Measurements from ENCODE around the genes ABCA9 and MAP2K6.

DNA sequence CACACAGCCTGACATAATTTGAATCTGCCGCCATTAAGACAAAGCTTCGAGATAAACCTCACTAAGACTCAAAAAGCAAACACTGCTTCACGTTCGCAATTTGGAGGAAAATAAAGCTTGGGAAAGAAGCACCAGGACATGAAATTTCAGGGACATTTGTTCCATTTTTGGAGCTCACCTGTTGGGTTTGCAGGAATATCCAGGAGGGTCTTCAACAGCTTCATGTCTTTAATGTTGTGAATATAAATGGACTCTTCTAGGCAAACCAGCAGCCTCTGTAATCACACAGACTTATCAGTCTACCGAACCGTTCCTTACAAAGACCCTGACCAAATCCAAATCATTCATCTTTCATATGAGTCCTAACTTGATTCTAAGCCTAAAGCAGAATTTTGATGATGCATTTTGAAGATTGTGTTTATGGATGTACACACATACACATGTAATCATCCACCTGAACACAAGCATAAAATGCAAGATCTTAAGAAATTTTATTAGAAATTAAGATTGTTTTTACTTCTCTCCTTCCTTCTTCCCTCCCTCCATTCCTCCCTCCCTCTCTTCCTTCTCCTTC, 12.9 kb downstream of the WIPI1 start:
- PRO-cap = no peak
CAGE:
- cytosol, long polyA plus RNA = no peak
- long polyA plus RNA = no peak
- nucleus, long polyA plus RNA = no peak

- PRO-cap = no peak
CAGE:
- cytosol, long polyA plus RNA = no peak
- long polyA plus RNA = no peak
- nucleus, long polyA plus RNA = no peak
Observed at GRCh38 chr17:68455798-68456261, 1.5 kb downstream of the WIPI1 start.

DNA sequence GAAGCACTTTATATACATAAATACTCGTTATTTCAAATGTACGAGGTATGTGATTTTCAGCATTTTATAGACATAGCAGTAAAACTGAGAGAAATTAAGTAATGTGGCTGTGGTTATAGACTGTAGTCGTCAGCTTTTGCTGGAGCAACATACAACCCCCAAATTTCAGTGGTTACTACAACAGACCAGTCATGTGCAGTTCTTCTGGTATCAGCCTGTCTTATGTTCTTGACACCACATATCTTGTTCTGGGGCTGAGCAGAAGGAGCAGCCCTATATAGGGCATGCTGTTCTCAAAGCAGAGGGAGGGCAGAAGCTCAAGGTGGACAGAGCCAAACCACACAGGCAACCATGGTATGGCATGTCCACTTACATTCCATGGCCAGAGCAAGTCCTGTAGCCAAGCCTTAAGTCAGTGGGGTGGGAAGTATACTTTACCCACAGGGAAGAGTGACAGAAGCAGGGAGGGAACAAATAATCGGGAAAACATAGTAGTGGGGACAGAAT, 7.7 kb downstream of the PRKAR1A start:
- PRO-cap = no peak
CAGE:
- cytosol, long polyA plus RNA = no peak
- long polyA plus RNA = no peak
- nucleus, long polyA plus RNA = no peak

DNA sequence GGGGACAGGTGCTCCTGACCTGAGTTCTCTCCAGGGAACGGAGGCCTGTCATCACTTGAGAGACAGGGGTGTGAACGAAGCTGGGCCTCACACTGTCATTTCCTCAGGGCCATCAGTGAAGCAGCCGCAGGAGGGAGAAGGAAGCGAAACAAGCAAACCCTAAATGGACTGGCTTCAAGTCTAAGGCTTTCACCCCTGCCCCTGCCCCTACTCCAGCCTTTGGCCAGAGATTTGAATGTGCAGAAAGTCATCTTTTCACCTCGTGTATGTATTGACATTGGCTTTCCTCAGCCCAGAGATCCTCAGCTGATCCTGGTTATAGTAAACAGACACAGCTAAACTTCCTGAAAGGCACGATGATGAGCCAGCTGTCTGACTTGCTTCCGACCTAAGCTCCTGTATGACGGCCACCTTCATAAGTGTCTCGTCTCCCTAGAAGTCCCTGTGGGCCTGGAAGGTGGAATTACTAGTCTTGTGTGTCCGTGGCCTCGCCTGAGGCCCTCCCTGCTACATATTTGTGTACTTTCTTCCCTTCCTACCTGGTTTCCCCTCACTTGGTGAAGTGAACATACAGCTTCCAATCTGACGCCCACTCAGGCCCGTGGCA, 27.9 kb downstream of the PRKAR1A start:
- PRO-cap = no peak
CAGE:
- cytosol, long polyA plus RNA = no peak
- long polyA plus RNA = no peak
- nucleus, long polyA plus RNA = no peak

DNA sequence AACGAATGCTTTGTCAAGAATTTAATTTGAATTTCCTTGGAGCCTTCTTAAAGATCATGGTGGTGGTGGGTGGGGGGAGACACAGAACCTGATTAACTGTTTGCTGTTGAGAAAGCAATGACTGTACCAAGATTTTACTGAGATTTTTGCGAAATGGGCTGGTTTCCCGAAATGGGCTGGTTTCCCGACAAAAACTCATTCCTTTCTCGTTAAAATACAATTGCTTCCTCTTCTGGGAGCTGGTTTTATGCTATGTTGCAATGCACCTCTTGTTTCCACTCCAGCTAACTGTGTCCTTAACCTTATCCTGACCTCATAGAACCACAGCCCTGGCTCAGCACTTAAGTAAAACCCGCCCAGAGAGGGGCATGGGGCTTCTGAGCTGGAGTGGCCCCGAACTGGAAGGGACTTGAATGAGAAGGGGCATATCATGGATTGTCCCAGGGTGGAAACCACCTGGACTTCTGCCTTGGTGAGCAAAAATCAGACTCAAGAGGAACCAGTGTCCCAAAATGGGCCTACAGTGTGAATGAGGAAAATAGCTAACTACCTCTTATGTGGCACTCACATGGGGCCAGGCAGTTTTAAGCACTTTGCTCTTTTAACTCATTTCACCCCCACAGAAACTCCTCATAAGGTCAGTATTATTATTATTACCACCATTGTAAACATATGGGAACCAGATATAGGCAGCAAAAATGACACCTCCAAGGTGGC, 20.8 kb downstream of the FAM20A start:
- PRO-cap = no peak
CAGE:
- cytosol, long polyA plus RNA = no peak
- long polyA plus RNA = no peak
- nucleus, long polyA plus RNA = no peak

DNA sequence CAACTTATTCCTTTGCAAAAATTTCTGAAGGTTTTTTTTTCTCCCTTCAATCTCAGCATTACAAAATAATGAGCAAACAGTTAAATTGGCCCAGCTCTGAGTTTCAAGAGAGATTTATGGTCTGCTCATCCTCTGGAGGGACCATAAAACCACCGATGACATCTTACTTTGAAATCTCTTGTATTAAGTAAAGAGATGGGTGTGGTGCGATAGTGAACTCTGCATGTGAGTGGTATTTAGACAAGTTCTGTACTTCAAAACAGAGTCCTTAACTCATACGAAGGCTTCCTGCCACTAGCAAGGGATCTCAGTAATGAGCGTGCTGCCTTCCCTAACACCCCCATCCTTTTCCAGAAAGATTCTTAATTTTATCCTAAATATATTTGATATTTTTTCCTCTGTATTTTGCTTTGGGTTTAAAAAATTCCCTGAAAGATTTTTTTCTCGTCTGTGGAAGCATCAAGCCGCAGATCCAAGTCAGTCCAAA, 2.0 kb downstream of the FAM20A start:
- PRO-cap = no peak
CAGE:
- cytosol, long polyA plus RNA = no peak
- long polyA plus RNA = no peak
- nucleus, long polyA plus RNA = no peak

DNA sequence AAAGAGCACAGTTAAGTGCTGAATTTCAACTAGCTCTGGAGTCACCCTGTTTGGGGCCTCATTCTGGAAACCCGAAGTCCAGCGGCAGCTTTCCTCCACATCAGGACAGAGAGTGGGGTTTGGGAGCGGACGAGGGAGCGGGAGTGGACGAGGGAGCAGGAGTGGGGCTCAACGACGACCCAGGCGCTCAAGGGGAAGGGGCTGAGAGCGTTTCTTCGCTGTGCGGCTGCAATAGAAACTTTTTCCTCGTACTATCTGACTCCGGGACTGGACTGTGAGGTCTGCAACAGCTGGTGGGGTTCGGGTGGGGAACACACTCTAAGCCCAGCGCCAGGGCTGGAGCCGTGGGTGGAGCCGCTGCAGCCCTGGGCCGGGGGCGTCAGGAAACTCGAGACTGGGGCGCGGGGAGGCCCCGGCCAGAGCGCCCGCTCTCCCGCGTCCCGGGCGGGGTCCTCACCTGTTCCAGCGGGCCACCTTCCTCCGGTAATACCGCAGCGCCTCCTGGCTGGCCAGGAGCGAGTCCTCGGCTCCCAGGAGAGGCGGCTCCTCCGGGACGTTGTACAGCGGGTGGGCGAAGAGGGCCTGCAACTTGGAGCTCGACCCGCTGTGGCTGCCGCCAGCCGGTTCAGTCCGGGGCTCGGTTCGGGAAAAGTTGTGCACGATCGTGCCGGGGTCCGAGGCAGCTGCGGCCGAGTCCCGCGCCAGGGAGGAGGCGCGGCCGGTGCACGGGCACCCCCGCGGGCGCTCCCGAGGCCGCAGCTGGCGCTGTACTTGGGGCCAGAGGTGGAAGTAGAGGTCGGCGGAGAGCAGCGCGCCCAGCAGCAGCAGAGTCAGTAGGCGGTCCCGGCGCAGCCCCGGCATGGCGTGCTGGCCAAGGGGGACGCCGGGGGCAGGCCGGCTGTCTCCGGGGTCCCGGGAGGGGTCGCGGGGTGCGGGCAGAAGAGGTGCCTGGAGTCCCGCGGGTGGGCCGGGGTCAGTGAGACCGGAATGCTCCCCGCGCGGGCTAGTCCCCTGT, 1.1 kb downstream of the FAM20A start:
- PRO-cap = no peak
CAGE:
- cytosol, long polyA plus RNA = no peak
- long polyA plus RNA = no peak
- nucleus, long polyA plus RNA = no peak

DNA sequence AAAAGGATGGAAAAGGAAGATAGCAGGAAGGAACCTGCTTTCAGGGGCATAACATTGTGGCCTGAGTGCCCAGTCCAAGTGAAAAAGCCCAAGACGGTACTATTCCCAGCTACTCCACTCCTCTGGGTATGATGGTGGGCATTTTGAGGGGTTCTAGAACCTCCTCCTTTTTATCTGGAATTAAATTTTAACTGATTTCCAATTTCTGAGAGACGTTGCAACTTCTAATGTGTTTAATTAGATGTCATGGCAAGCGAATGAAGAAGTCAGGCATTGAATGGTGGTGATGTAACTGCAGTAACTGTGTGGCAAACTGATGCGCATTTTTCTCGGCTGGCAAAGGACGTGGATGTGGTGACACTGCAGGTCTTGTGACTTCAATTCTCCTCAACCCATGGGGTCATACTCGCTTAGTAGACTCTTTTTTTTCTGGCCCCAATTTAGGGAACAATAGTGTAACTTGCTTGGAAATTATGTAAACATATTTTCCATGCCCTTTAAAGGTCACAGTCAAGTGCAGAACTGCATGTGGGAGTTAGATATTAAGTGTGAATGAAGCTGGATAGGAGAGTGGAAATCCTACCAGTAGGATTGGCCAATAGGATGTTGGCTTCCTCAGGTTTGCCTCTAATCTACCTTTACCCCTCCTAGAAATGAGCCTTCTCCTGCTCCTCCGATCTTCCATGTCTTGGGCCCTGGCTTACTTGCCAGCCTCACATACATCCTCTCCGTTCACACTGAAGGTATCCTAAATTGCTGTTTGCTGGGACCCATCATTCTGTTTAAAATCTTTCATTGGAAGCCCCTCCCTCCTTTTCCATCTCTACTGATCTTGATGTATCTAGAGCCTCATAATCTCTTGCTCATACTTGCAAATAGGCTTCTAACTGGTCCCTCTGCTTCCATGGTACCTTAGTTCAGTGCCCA, 1.9 kb upstream of the FAM20A start:
- PRO-cap = no peak
CAGE:
- cytosol, long polyA plus RNA = no peak
- long polyA plus RNA = no peak
- nucleus, long polyA plus RNA = no peak

GRCh38 chr17:68824665-68825254, 130.4 kb downstream of the ABCA8 start:
- PRO-cap = no peak
CAGE:
- cytosol, long polyA plus RNA = no peak
- long polyA plus RNA = no peak
- nucleus, long polyA plus RNA = no peak

DNA sequence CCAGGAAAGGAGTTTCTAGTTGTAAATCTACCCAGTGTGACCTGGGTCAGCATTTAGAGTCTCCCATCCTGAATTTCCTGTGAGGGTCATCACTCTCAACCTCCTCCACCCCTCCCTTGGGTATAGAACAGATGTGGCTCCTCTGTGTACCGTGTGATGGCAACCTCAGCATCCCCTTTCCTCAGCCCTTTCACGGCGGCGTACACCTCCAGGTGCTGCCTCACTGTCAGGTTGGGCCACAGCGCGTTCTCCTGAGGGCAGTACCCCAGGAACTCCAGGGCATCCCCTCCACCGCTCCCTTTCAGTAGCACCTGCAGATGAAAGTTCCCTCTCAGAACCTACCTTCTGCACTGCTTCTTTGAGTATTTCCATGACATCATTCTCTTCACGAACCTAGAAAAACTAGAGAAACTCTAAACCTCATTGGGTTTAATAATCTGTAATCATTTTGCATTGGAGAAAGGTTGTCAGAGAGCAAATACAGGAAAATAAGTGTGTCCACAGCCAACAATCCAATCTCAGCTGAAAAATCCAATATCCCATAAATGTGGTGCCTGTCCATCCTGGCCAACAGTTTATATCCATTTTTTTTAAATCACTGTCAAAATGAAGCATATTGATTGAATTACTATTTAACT, 77.7 kb downstream of the ABCA8 start:
- PRO-cap = no peak
CAGE:
- cytosol, long polyA plus RNA = no peak
- long polyA plus RNA = no peak
- nucleus, long polyA plus RNA = no peak

DNA sequence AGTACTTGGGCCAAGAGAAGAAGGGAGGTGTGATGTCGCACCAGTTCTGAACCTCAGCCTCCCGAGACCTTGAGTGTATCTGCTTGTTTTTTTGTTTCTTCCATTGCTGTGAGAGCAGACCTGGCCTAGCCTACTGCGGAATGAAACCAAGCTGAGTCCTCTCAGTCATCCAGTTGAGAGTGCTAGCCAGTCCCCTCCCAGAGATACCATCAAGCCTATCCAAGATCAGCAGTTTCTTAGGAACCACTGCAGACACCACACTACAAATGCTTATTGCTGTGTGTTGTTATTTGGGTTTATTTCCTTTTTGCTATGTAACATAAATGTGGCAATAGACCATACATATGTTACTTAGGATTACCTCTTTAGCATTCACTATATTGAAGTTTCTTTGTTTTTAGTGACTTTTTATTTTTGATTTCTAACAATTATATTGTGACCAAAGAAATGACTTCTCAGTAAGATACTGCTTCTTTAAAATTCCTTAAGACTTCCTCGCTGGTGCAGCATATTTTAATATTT, 4.2 kb downstream of the ABCA8 start:
- PRO-cap = no peak
CAGE:
- cytosol, long polyA plus RNA = no peak
- long polyA plus RNA = no peak
- nucleus, long polyA plus RNA = no peak

GRCh38 chr17:68991511-68992482, 36.6 kb upstream of the ABCA8 start:
- PRO-cap = no peak
CAGE:
- cytosol, long polyA plus RNA = no peak
- long polyA plus RNA = no peak
- nucleus, long polyA plus RNA = no peak

GRCh38 chr17:69004186-69005288, 49.3 kb upstream of the ABCA8 start:
- PRO-cap = no peak
CAGE:
- cytosol, long polyA plus RNA = no peak
- long polyA plus RNA = no peak
- nucleus, long polyA plus RNA = no peak

- PRO-cap = no peak
CAGE:
- cytosol, long polyA plus RNA = no peak
- long polyA plus RNA = no peak
- nucleus, long polyA plus RNA = no peak
Observed at GRCh38 chr17:69060760-69061298, at the start of gene ABCA9. ABCA9 (minus strand) TSS chr17:69060927.

- PRO-cap = no peak
CAGE:
- cytosol, long polyA plus RNA = no peak
- long polyA plus RNA = no peak
- nucleus, long polyA plus RNA = no peak
Observed at GRCh38 chr17:69227529-69227862, 1.1 kb downstream of the ABCA10 start.

GRCh38 chr17:69414313-69415336, at the start of gene MAP2K6:
MAP2K6 (plus strand) TSS chr17:69414697.
- PRO-cap = unidirectional peak, minus-strand start at chr17:69414604; unidirectional peak, minus-strand start at chr17:69414637
CAGE:
- cytosol, long polyA plus RNA = no peak
- long polyA plus RNA = start-site peak on the plus strand at chr17:69414667-69414743, 62 and 59 reads in 2 replicates
- nucleus, long polyA plus RNA = no peak

DNA sequence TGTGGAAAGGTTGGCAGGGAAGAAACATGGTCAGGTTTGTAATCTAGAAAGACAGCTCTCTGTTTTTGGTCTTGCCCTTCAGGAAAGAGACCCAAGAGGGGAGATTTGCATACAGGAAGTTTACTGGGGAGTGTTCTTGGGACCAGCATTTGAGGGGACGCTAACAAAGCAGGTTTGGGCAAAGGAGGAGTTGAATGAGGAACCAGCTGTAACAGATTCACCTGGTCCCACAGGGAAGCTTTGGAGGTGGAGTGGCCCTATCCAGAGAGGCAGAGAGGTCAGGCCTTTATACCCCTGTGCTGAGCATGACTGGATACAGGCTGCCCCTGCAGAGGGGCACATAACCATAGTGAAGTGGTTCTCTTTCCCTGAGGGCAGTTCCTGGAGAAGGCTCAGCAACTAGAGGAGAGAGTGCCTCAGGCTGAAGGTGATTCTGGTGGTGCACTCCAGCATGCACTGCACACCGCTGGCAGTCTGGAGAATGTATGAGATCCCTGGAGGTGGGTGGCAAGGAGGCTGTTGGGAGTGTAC, 37.0 kb downstream of the MAP2K6 start:
- PRO-cap = no peak
CAGE:
- cytosol, long polyA plus RNA = no peak
- long polyA plus RNA = no peak
- nucleus, long polyA plus RNA = no peak

GRCh38 chr17:69452694-69453395, 38.3 kb downstream of the MAP2K6 start:
- PRO-cap = no peak
CAGE:
- cytosol, long polyA plus RNA = no peak
- long polyA plus RNA = no peak
- nucleus, long polyA plus RNA = no peak

DNA sequence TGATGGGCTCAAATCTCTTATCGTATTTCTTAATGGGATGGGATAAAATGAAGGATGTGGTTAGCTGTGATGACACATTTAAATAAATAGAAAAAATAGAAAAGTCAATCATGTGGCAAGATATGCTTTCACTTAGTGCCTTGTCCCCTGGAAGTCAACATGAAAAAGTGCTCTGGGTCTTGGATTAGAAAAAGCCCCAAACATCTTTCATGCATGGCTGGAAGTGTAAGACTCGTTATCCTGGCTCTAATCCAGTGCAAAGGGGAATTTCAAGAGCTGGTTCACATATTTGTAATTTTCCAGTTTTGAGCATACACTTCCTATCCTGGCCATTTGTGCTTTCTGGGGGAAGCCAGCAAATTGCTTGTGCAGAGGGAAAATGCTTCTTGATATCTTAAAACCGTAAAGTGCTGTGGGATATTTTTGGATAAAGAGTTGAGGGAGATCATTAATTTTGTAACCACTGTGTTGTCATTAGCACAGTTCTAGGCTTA, 160.9 kb downstream of the MAP2K6 start:
- PRO-cap = no peak
CAGE:
- cytosol, long polyA plus RNA = no peak
- long polyA plus RNA = no peak
- nucleus, long polyA plus RNA = no peak

DNA sequence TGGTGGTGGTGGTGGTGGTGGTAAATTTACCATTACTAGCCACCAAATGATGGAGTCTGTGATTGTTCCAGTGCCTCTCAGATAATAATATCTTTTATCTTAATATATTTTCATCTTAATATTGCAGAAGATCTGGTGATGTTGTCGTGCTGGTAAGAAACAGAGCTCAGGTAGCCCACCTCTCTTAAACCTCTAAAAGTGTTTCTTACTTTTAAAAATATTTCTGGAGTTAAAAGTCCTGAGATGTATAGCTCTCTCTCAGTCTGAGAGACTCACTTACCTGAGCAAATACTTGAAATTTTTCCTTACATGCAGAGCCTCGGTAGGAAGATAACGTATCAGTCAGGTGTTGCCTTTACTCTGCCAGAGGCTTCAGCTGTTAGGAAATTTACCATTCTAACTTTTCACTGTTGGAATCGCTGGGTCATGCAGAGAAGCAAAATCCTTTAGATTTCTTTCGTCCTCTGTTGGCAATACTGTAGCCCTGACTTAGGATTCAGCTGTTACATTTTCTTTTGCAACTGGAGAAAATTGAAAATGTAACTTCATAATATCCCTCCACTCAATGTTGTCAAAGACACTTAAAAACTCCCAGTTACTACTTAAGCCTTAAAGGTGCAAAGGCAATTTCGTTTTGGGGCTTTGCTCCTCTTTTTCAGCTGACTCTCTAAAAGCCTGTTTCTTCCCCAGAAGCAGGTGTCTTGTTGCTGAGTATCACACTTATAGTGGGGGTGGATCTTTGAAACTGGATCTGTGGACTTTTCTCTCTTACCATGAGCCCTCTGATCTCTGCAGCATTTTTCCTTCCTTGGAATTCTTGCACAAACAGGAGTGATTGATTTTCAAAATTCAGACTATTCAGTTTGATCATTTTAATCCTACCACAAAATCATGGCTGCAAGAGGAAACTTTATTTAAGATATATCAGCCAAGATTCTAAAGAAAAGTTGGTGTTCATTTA, 19.9 kb upstream of the KCNJ16 start:
- PRO-cap = no peak
CAGE:
- cytosol, long polyA plus RNA = no peak
- long polyA plus RNA = no peak
- nucleus, long polyA plus RNA = no peak

Measured in A549 (cell line).